Islet of Langerhans (tissue), 1 donor: ENCODE measurements around a stretch of chr5.

DNA sequence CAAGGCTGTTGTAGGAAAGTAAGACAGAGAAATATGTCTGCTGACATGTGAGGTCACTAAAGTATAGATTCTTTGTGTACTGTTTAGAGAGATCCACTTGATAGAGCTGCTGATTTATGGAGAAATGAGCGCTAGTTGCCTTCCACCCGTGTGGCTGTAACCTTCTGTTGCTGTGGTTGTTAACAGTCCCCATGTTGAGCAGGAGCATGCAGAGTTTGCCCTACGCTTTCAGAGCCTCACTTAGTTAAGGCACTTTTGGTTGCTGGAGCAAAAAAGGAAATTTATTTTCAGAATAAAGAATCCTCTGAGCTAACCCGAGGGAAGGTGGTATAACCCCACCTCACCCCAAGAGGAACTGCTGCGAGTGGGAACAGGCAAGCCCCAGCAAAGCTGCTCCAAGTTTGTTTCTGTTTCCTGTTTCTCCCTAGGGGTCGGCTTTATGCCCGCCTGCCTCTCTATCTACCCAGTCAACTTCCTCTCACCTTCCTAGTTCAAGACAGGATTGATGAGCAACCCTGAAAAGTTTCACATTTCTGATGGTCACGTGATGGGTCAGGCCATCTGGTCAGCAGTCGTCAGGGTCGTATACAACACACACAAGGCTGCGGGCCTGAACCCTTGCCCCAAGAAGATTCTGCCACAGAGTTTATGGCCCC is 31.0 kb downstream of the TRIO start:
- RRBS = no CpG with 5 or more reads among the region's 11 CpGs

DNA sequence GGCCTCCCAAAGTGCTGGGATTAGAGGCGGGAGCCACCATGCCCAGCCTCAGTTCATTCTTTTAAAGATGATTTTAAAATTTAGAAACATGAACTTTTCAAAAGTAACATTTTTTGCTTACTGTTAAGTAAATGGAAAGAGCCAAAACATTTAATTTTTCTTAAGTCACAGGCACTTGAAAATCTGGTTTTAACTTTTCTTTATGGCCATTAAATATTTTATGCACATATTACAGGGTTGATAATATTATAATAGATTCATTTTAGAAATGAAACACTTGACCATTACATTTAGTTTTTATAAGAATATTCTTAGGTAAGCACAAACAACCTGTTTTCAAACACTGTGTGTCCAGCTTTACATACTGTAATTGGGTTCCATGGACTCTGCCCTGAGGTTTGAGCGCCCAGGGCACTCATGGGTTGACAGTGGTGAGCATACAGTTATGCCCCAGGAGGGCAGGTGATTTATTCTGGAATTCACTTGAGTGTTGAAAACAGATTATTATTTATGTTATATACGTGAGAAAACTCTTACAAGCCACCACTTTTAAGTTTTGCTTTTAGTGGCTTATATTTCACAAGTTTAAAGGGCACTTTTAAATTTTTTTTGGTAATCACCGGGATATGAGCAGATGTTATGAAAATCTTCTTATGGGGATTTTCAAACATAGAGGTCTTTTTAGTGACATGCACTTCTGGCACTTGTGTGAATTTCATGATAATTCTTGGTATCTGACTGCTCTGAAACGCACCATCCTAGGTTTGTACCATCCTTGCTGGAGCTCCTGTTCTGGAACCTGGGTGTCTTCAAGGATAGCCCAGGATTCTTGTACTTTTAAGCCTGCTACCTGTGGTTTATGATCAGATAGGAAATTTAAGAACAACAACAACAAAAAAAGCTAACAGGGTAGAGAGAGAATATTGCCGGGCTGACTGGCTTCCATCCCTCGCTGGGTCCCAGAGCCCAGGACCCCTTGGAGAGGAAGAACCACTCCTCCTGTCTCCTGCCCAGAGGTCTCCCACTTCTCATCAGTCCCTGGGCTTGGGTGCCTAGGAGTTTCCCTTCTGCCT is 33.9 kb downstream of the TRIO start:
- RRBS = no CpG with 5 or more reads among the region's 7 CpGs

- RRBS = no CpG with 5 or more reads among the region's 7 CpGs
Measured at GRCh38 chr5:14202474-14202929, 59.4 kb downstream of the TRIO start.

DNA sequence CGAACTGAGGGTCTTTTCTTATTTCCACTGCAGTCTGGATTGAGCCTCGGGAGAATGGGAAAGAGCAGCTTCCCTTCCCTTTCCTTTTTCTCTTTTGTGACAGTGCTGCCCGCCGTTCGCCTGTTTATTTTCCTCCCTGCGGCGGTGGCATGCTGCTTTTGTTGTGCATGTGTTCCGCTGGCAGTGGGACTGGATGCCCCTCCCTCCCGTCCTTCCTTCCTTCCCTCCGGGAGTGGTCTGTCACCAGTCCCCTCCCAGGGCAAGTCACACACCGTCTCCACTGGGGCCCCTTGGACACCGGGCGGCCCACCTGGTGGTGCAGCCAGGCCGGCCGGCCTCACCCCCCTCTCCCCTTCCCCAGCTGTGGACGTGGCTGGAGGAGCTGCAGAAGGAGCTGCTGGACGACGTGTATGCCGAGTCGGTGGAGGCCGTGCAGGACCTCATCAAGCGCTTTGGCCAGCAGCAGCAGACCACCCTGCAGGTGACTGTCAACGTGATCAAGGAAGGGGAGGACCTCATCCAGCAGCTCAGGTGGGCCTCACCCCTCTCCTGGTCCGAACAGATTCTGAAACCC is 214.8 kb downstream of the TRIO start:
- RRBS = 61% methylated on average over 3 of the region's 24 CpGs

GRCh38 chr5:14677943-14679241 is 13.9 kb downstream of the OTULIN start:
- RRBS = no CpG with 5 or more reads among the region's 13 CpGs

GRCh38 chr5:14722000-14722589 is 57.6 kb downstream of the OTULIN start:
- RRBS = no CpG with 5 or more reads among the region's 7 CpGs

GRCh38 chr5:14806281-14807044 is 65.1 kb downstream of the ANKH start:
- RRBS = no CpG with 5 or more reads among the region's 8 CpGs

DNA sequence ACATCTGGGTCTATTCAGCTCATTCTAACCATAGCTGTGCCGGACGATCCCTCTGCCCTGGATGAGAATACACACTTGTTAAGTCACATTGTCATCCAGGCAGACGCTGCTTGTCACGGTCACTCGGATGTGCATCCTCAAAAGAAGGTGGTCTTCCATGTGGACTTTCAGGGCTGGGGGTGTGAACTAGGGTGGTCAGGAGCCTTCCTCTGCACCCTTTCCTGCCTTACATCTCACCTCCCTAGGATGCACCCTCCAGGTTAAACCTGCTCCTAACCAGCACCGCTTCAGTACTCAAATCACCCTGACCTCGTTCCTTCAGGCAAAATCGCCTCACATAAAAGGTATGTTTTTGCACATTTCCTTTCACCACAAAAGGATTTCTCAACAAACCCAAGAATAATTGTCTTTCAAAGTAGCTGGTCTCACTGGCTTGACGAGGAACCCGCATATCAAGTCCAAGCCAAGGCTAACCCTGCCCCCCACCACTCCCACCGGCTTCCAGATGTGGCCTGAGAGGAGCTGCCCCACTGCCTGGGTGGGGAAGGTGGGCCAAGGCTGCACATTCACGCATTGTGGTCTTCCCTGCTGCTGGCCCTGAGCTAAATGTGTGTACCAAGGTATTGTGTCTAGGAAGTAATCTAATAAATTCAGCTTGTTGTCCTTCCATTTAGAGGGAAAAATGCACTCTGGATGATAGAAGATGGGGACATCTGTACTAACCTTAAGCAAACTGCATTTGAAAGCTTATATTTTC is 21.7 kb downstream of the ANKH start:
- RRBS = no CpG with 5 or more reads among the region's 12 CpGs

DNA sequence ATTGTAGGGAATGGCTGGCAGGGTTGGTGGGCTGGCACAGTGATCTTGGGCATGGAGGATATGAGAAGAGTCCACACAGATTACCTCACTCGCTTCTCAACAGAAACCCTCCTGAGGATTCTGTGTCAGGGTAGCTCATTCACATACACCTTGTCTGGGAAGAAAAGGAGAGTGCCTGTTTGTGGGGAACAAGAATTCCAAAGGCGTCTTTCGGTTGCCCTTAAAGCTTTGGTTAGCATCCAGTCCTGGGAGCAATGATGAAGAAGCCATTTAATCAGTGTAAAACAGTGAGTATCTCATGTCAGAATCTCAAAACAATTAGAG is 26.2 kb downstream of the FBXL7 start:
- RRBS = no CpG with 5 or more reads among the region's 3 CpGs

- RRBS = no CpG with 5 or more reads among the region's 11 CpGs
Measured at GRCh38 chr5:15752845-15753398, 252.9 kb downstream of the FBXL7 start.

DNA sequence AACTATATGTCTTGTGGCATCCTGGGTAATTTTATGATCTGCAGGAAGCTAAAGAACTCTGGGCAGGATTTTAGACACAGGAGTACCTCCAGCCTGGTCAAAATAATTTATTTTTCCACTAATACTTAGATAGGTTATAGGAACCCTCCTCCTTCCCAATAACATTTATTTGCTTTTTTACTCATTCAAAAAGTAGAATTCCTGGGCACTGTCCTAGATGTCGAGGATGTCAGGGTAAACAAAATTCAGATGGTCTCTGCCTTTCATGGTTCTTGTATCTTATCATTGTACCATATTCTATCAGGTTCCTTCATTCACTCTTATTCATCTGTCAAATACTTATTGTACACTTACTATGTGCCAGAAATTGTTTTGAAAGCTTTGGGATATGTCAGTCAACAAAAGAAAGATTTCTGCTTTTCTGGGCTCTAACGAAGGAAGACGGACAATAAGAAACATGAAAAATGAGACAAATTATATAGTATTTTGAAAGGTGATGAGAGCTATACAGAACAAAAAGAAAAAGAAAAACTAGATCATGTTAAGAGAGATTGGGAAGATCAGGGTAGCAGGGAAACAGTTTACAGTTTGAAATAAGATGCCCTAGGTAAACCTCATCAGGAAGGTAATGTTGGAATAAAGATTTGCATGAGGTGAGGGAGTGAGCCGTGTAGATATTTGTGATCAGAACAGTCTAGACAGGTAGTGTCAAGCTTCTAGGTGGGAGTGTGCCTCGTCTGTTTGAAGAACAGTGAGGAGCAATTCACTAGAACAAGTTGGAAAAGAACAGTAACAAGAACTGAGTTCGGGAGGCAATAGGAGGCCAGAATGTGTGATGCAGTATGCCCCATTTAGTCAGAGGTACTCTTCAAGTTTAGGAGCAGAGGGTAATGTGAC is 336.1 kb downstream of the FBXL7 start:
- RRBS = no CpG with 5 or more reads among the region's 6 CpGs

- RRBS = no CpG with 5 or more reads among the region's 19 CpGs
Measured at GRCh38 chr5:15911989-15912326, 267.6 kb downstream of the MARCHF11 start.

- RRBS = no CpG with 5 or more reads among the region's 5 CpGs
Measured at GRCh38 chr5:15938769-15939440, 240.7 kb downstream of the MARCHF11 start.

DNA sequence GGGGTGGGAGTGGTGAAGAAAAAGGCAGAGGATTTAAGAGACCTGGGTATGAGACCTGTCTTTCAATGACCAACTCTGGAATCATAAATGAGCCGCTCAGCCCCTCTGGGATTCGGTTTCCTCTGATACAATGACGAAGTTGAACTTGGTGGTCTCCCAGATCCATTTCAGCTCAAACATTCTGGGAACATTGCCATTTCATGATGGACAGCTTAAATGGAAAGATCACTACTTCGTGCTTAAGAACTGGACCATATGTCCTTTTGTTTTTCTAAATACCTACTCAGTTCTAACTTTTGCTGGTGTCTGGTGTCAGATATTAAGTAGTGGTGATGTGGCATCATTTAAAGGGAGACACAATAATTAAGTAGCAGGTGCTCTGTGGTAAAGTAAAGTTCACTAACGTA is 48.0 kb downstream of the MARCHF11 start:
- RRBS = no CpG with 5 or more reads among the region's 5 CpGs

- RRBS = no CpG with 5 or more reads among the region's 6 CpGs
Measured at GRCh38 chr5:16486439-16487197, 21.0 kb upstream of the ZNF622 start.

- RRBS = no CpG with 5 or more reads among the region's 9 CpGs
Measured at GRCh38 chr5:16568910-16569307, 47.9 kb downstream of the RETREG1 start.

DNA sequence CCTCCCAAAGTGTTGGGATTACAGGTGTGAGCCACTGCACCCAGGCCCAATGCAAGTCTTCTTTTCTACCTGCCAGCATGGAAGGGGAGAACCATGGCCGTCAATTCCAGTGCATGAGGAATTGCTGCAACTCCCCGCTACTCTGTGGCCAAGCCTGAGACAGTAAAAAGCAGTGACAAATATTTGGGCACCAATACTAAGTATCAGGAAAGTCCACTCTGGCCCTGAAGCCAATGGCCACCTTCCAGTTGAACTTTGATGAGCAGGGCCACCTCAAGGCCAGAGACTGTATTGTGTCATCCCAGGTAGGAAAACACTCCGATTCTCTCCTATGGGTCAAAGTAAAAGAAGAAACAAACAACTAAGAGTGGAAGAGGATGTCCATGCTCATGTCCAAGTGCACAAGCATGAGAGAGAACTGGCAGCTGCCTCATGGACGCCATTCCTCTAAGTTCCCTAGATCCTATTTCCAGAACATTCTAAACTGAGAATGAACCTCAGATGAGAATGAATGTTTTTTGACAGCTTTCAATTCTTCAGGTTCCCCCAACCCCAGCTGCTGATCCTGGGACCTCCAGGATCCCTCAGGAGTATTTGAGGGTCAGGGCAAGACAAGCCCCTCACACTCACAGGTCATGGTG is 27.1 kb downstream of the RETREG1 start:
- RRBS = no CpG with 5 or more reads among the region's 4 CpGs

DNA sequence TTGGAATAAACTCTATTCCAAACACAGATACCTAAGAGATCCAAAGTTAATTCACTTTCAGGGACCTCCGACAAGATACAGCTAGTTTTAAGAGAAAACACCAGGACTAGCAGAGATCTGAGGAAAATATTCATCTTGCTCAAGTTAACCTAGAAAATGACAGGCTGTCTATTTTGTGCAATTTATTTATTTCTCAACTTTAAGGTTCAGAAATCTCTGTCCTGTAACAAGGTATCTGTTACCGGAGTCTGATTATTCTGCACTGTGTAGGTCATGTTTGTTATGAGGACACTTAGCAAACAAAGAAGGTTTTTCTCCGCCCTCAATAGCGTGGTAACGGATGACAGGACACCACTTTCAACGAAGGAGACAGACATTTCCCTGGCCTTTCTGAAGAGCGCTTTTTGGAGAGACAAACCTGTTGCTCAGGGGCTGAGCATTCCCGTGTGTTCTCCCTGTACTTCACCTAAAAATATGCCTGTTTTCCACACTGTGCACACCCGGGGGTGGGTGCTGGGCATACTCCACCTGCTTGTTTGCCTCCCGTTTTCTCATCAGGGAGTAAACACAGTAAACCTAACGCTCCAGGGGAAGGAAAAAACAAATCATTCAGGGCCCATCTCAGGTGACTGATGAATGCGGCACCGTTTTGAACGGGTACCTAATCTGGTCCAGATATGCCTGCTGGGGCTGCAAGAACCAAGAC is 1.1 kb downstream of the RETREG1 start:
- RRBS = no CpG with 5 or more reads among the region's 14 CpGs

DNA sequence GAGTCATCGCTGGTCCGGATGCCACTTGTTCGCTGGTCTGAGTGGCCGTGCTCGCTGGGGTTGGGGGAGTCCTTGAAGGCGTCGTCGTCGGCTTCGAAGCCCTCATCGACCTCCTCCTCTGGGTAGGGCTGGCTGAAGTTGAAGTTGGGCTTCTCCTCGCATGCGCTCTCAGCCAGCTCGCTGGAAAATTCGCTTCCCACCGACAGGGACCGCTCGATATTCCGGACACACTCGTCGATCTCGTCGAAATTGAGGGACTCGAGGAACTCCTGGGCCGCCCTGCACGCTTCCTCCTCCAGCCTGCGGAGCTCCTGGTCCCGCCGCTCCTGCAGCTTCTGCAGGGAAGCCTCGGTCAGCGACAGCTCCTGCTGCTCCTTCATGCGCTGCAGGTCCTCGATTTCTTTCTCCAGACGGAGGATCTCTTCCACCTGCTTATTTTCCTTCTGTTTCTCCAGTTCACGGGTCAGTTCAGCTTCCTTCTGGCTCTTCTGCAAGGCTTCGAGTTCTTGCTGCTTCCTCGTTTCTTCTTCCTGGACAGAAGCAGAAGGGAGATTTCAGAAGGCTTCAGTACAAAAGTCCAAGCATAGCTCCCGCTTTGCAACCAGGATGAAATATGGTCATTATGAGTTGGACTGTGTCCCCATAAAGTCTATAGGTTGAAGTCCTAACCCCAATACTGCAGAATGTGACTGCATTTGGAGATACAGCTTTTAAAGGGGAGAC is 84.7 kb upstream of the RETREG1 start:
- RRBS = 100% methylated on average over 1 of the region's 38 CpGs

- RRBS = no CpG with 5 or more reads among the region's 20 CpGs
Measured at GRCh38 chr5:16712979-16714166, 96.6 kb upstream of the RETREG1 start.